Right cardiac atrium (tissue), 1 donor: ENCODE results near the gene CCNY.

DNA sequence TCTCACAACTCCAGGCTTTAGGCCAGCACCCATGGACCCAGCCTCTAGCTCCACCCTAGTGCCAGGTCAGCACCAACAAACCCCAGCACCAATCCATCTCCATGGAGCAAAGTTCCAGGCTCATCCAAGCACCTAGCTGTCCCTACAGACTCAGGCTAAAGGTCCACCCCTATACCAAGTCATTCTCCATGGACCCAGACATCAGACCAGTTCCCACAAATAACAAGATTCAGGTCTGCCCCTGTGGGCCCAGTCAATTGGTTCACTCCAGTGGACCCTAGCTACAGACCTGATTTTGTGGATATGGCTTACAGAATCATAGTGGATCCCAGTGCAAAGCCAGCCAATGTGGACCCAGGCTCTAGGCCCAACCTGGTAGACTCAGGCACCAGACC lies 169.5 kb downstream of the ITGB1 start:
- PRO-cap: no peak

DNA sequence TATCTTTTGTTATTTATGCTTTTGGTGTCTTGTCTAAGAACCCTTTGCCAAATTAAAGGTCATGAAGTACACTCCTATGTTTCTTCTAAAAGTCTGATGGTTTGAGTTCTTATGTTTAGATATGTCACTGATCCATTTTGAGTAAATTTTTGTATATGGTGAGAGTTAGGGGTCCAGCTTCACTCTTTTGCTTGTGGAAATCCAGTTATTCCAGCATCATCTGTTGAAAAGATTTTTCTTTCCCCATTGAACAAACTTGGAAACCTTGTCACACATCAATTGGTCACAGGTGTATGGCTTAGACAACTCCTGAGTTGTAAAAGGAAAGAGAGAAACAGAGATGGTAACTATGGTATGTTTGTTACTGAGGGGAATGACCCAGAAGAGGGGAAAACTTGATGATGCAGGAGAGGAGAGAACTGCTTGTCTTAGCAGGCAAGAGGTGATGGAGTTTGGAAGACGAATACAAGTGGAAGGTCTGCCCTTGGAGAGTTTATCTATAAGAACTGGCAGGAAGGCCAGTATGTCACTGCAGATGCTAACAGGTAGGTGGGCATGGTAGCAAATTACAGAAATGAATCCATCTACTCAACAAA lies 61.6 kb downstream of the ITGB1 start:
- PRO-cap: no peak

GRCh38 chr10:32983120-32983993 lies 25.3 kb upstream of the ITGB1 start:
- PRO-cap: no peak

GRCh38 chr10:33114306-33114902 lies 156.4 kb upstream of the ITGB1 start:
- PRO-cap: no peak

DNA sequence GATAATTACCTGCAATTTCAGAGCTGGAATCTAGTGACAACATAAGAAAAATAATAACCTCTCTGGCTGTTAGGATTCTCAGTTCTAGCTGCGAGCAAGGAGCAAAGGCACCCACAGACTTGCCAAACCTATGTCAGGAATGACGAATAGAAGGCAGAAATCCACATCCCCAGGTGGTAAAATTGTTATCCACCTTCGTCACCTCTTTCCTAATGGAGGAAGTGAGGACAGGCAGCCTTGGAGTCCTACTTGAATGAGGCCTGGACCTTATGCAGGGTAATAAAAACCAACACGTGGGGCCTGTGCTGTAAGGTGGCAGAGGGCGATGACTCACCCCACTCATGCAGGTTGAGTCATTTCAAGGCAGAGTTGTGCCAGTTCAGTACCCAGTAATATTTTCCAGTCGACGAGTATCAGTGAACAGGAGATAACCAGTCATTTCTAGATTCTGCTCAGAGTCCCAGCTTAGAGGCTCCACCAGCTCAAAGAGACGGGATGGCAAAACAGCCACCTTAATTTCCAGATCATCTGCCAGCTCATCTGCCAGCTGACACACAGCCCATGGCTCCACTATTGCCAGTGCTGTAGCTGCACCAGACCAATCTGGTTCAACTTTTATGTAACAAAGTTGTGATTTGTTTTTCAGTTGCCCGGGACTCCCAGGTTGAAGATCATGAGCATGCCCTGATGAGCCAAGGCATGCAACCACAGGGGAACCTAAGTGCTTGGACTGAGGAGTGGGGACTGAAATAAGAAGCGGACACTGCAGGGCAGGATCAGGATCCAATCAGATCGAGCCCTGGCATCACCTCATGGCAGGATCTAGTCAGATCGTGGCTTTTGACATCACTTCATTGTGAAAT lies 176.1 kb upstream of the ITGB1 start:
- PRO-cap: no peak

- PRO-cap: no peak
These were observed 184.4 kb upstream of the ITGB1 start for GRCh38 chr10:33142405-33142911.

- PRO-cap: bidirectional peak, plus-strand start at chr10:33335865, minus-strand start at chr10:33335644; bidirectional peak, plus-strand start at chr10:33336370, minus-strand start at chr10:33336232
These were observed 1.4 kb upstream of the NRP1 start for GRCh38 chr10:33335701-33336515.

DNA sequence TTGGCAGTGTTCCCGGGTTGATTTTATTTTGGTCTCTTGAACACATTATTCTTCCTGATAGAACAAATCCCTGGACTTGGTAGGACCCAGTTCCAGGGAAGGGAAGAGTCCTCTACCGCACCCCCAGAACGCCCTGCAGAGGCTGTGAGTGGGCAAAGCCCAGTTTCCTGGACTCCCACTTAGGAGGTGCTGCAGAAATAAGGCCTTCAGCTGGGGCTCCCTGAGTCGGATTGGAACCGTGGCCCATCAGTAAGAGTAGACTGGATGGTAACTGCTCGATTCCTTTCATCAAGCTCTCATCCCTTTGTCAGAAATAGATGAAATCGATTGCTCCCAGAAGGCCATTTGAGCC lies 3.1 kb upstream of the NRP1 start:
- PRO-cap: bidirectional peak, plus-strand start at position 126 of the sequence, minus-strand start outside the sequence

GRCh38 chr10:33365698-33366202 lies 31.3 kb upstream of the NRP1 start:
- PRO-cap: no peak

DNA sequence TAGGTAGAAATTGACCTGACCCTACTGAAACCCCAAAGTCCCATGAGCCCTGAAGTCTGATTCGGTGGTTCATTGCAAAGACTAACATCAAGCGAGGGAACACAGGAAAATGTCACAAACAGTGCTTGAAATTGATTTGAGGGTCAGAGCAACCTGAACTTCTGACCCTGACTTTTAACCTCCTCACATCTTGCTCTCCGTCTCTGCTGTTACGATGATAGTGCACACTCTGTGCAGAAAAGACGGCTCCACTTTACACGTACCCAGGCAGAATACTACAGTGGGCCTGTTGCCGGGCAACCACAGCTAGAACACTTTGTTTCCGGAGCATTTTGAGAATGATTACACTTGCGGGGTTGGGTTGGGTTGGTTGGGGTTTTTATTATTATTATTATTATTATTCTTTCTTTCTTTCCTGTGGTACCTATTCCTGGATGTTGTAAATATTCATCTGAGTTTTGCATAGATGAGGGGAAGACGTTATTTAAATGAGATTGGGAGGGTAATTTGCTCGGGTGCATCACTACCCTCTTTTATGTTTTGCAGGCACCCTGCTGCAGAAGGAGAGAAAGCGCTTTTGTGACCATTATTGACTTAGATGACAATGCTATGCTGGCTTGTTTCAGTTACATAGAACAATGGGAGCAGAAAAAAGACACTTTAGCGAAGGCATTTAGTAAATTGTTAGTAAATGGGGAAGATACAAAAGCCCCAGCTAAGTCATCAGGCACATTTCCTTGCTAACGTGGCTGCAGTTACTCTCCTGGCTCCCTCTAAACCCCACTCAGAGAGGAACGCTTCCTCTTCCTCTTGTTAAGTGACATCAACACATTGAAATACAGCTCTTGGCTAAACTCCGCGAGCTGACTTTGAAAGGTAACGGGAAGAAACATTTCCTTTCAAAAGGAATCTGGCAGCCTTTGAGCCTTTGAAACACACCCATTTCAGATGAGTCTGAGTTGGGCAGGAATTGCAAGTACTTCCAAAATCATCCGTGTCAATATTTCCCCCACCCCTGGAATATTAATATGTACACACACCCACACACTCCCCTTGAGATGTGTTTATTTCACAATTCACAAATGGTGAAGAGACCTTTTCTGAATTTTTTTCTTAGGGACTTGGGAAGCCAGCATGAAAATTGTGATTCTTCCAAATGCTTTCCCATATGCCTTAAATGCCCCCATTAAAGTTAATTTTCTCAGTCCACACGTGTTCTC lies 438.4 kb upstream of the NRP1 start:
- PRO-cap: unidirectional peak, minus-strand start at position 786 of the sequence

- PRO-cap: no peak
These were observed 288.3 kb downstream of the PARD3 start for GRCh38 chr10:34526725-34527208.

DNA sequence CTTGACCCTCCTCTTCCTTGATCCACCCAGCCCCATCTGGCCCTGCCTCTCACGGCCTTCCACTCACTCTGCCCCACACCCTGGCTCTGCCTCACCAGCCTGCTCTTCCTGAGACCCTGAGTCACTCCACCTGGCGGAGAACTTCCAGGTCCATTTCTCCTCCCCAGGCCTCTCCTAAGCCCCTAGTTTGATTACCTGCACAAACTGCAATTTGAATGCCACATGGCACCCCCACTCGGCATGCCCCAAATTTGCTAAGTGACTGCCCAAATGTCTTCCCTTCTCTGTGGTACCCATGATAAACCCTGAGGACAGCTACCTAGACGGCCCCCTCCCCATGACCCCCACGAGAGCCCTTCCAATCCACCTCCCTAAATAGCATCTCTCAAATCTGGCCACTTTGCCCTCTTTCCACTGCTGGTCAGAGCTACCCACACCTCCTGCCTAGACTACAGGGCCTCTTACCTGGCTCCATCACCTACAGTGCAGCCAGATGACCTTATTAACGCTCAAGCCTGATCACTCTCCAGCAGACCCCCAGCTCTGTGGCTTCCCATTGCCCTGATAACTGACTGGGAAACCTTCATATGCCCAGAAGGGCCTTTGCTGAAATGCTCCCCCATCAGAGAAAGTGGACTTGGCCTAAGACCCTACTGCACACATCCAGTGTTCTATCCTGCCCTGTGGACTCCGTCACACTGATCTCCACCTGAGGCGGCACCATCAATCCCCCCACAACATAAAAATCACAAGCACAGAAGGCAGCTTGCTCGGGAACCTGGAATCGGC lies 172.5 kb downstream of the PARD3 start:
- PRO-cap: no peak

GRCh38 chr10:35246747-35247239 lies 89.5 kb upstream of the CCNY start:
- PRO-cap: no peak

GRCh38 chr10:35336089-35336835 lies at the start of gene CCNY:
TSS of gene CCNY (plus strand) at chr10:35336509.
- PRO-cap: bidirectional peak, plus-strand start at chr10:35336709, minus-strand start at chr10:35336402

GRCh38 chr10:35368837-35369593 lies 32.7 kb downstream of the CCNY start:
- PRO-cap: no peak

DNA sequence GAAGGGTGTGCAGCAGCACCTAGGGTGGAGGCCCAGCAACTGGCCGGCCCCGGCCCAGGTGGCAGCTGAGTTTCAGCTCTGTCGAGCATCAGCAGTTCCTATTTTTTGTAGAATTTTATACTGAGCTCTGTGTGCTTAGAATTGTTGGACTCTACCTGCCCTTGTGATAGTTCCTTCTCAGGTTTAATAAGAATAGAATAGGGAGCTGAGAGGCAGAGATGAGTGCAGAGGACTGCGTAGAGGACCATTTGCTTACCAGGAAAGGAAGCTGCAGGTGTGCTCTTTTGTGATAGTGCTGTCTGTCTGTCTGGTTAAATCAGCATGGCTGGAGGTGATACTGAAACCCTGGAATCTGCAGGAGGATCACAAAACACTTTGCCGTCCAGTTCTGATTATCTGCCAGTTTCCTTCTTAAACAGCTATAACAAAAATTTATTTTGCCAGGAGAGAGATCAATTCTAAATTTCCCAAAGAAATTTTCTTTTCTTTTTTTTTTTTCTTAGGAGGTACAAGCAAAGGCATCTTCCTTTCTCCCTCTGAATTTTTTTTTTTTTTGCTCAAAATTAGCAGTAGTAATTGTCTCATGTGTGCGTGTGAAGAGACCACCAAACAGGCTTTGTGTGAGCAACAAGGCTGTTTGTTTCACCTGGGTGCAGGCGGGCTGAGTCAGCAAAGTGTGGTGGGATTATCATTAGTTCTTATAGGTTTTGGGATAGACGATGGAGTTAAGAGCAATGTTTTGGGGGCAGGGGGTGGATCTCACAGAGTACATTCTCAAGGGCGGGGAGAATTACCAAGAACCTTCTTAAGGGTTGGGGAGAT lies 64.9 kb downstream of the CCNY start:
- PRO-cap: no peak

DNA sequence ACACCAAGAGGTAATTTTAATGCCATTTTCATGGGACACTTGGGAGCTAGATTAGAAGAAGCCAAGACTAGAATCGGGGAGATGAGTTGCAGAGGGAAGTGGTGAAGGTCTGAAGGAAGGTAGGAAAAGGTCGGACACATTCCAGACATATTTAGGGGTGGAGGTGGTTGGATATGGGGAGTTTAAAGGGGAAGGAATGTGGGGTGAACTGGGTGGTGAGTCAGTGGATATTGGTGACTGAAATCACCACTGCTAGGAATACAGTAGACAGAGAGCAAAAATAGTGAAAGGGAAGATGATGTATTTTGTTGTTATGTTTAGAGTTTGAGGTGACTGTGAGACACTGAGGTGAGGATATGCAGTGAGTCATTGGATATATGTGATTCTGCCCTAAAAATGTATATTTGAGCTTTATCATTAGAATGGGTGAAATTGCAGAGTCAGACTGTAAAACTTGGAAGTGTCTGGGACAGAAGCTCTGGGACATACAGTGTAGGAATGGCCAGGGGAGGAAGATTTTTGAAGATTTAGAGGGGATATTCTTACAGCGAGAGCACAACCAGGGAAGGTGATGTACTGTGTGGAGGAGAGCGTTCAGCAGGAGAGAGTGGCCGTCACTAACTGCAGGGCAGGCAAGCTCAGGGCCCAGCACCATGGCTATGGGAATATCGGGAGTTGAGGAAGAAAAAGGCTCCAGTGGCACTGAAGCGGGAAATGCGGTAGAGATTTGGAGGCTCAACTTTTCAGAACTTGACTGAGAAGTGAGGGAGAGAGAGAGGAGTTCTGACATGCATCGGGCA lies 77.0 kb downstream of the CCNY start:
- PRO-cap: no peak

- PRO-cap: no peak
These were observed 105.8 kb downstream of the CCNY start for GRCh38 chr10:35441678-35442847.

- PRO-cap: no peak
These were observed 91.9 kb upstream of the GJD4 start for GRCh38 chr10:35513164-35513796.

DNA sequence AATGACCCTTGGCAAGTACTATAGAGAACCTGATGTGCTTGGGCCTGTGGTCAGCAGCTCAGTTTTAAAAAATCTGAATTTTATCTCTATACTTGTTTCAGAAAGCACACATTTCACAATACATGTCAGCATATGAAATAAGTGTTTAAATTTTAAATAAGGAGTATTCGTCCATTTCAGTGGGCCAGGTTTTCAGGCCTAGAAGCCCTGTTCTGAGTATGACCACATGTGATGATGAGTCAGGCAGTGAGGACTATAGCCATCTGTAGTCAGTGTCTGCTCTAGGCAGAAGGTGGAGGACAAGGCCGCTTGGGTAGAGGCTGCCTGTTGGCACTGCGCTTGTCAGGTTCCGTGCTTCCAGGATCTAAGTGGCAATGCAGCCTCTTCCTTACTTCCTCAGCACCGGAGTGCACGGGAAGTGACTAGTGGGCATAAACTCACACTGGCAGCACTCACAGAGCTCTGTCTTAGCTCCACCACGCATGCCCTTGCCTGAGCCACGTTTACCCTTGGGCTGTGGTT lies 87.8 kb upstream of the GJD4 start:
- PRO-cap: no peak